ENCODE measurements around a stretch of chrX.

GRCh38 chrX:39327254-39327615, 526.0 kb downstream of the MID1IP1 start:
- RRBS, result no CpG with 5 or more reads among the region's 6 CpGs

DNA sequence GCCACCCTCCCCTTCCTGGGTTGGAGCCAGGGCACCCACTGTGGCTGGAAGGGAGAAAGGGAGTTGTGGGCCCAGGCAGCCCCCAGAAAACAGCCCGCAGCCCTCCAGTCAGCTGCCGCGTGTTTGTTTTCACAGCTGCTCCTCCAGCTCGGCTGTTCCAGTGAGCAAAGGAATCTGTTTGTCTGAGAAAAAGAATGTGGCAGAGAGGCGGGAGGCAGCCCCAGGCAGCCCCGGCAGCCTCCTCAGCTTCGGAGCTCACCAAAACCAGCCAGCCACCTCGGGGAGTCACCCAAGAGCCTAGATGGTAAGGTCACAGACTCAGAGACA, 338.2 kb downstream of the BCOR start:
- RRBS, result no CpG with 5 or more reads among the region's 8 CpGs

DNA sequence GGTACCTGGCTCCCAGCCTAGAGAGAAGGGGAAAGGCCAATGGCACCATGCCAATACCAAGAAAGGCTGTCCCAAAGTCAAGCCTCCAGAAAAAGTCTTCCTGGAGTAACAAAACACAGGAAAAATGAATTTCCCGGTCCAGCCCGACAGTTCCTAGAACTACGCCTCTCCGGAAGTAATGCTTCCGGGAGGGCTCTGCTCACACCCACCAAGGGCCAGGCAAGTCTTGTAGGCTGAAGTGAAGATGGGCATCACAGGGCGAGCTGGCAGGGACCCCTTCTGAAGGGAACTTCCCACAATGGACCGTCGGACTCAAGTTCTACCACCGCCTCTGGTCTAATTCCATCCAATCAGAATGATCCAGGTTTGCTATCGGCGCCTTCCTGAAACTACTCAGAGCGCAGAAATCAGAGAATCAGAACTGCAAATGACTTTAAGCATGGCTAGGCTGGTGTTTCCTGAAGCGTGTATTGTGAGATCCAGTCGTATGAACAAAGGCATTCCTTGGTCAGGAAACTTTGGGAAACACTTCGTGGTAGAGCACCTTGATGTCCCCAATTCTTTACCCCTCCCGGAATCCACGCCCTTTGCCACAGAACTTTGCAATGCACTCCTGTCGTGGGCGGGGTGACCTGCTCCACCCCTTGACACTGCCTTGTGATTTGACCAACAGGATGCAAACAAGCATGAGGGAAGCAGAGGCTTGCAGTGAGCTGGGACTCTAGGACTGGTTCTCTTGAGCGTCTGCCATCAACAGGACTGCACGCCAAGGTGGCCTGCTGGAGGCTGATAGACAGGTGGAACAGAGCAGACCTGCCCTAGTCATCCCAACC, 127.8 kb downstream of the BCOR start:
- RRBS, result no CpG with 5 or more reads among the region's 21 CpGs

DNA sequence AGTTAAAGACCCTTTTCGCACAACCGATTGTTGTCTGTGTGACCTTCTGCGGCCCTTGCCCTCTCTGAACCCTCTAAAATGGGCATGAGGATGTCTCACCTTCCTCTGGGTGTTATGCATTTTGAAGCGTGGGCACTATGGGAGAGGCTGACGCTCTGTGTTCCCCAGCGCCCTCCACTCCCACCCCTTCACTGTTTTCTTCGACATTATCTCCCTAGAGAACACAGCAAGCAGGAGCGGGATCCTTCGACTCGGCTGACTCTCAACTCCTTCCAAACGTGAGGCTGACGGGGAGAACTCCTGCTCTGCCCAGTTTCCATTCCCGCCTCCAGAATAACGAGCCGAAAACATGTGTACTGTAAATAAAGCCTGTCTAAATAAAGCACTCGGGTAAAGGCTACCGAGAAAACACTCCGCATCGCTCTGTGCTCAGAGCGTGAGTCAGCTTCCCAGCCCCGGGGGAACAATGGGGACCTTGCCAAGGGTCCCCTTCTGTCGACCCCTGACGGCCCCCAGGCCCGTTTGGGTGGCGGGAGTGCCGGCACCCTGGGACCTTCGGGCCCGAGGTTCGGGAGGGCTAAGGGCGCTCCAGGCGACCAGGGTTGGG, 85.9 kb downstream of the BCOR start:
- RRBS, result 4% methylated on average over 5 of the region's 31 CpGs

- RRBS, result no CpG with 5 or more reads among the region's 31 CpGs
Measured at GRCh38 chrX:40012391-40012721, 85.4 kb downstream of the BCOR start.

- RRBS, result no CpG with 5 or more reads among the region's 10 CpGs
Measured at GRCh38 chrX:40048842-40049782, 48.6 kb downstream of the BCOR start.

GRCh38 chrX:40051596-40052503, 45.9 kb downstream of the BCOR start:
- RRBS, result no CpG with 5 or more reads among the region's 13 CpGs

GRCh38 chrX:40064243-40064922, 33.4 kb downstream of the BCOR start:
- RRBS, result no CpG with 5 or more reads among the region's 24 CpGs

GRCh38 chrX:40095589-40095905, 2.2 kb downstream of the BCOR start:
- RRBS, result no CpG with 5 or more reads among the region's 26 CpGs

GRCh38 chrX:40146250-40147164, 48.7 kb upstream of the BCOR start:
- RRBS, result 0% methylated on average over 2 of the region's 82 CpGs

DNA sequence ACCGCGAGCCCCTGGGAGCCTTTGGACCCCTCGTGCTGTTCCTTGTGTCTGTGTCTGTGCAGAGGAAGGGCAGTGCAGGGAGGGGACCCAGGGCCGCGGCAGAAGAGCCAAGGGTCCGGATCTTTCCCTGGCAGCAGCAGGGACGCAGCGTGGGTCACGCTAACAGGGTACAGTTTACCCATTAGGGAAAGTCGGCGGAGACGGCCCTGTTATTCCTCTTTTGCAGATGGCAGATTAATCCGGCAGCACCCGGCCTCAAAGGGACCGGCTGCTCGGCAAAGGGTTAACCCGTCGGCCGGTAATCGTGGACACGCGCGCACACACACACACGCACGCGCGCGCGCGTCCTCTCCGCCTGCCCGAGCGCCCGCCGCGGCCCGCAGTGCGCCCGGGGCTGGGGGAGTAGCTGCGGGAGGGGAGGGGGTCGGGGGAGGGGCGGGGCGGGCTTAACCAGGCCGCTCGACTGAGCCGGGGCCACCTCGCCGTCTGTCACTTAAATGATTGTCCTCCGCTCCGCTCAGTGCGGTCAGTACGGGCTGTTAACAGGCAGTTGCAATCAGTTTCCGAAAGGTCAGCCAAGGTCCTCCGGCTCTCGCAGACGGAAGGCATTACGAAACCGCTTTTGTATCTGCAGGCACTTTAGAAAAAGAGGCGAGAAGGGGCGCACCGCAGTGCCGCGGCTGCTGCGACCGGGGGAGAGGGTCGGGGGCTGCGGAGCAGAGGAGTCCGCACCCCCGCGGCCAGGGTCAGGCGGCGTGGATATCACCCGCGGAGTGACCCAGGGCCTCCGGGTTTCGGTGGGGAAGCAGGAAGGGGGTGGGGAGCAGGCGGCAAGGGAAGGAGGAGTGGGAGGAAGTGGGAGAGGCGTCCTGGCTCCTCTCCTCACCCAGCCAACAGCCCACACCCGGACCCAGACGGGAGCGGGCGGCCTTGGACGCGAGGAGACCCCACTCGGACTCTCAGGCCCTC, 57.2 kb upstream of the BCOR start:
- RRBS, result 10% methylated on average over 5 of the region's 85 CpGs

GRCh38 chrX:40166630-40167835, 69.3 kb upstream of the BCOR start:
- RRBS, result no CpG with 5 or more reads among the region's 46 CpGs

- RRBS, result 3% methylated on average over 5 of the region's 27 CpGs
Measured at GRCh38 chrX:40170692-40171622, 73.2 kb upstream of the BCOR start.

DNA sequence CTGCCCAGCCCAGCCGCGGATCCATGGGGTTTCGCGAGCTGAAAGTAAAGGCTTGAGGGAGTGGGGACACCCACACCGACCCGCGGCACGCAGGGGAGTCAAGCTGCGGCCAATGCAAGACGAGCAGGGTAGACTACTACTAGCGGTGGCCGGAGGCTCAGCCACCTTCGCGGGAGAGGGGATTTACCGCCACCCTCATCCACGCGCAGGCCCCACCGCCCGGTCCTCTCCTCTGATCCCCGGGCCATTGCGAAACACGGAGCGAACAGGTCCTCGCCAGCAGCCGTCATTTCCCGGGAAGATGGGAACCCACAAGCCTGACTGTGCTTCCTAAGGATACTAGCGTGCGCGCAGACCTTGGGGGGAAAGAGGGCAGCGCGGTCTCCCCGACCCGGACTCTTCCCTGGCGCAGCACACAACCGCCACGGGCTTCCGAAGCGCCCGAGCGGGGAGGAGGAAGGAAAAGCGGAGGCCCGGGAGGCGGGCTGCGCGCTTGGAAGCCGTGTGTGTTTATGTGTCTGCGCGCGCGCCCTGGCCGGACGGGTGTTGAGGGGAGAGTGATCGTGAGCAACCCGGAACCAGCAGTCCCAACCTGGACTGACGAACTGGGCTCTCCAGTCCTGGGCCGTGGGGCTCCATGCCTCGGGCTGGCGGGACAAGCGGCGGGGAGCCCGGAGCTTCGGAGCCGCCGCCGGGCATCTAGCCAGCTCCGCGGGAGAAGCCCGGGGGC, 74.5 kb upstream of the BCOR start:
- RRBS, result 3% methylated on average over 33 of the region's 68 CpGs

DNA sequence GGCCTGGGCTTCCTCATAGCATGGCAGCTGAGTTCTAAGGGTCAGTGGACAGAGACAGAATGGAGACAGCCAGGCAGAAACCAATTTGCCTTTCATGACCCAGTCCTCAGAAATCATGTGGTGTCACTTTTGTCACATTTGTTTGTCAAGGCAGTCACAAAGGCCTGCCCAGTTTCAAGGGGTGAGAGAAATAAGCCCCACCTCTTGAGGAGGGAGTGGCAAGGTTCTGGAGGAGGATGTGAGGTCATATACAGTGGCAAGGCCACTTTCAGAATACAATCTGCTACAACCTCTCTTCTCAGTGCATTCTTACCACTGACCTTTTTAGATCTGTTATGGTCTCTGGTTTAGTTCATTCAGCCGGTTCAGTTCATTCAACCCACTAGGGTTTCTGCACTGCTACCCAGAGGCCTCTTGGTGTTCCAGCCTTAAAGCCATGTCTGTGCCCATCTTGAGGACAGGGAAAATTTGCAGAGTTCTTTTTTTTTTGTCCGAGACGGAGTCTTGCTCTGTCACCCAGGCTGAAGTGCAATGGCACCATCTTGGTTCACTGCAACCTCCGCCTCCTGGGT, 103.8 kb upstream of the BCOR start:
- RRBS, result no CpG with 5 or more reads among the region's 4 CpGs

DNA sequence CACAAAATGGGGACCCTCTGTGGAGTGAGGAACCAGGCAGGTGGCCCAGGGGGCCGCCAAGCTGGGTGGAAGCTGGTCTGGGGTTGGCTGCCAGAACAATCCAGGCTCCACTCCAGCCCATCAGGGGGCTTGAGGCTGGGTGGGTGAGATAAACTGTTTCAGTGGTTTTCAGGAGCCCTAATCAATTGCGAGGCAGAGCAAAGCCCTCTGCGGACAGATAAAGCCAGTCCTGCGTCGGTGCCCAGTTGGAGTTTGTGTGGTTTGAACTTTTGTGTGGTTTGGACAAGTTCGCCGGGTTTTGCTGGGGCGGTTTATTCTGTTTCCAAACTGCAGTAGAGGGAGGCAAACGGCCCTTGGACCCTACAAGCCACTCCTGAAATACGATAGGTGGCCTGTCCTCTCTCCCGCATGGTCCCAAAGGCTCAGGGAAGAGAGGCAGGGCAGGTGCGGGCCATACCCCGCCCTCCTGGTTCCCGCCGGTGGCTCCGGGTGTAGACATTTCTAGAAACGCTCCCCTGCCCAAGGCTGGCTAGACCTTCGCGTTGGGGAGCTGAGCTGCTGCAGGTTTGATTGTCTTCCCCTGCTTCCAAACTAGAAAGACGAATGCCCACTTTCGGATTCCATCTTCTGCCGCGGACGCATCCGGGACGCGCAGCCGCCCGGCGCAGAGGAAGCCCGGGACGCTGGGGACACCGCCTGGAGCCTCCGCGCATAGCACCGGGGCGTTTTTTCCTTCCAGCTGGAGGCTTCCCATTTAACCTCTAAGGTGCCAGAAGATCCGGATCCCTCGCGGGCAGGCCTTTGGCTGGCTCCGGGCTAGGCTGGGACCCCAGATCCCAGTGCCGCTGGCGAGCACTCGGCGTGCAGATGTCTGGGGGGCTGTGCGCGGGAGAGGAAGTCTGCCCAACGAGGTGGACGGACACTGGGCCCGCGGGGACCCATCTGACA, 169.0 kb upstream of the BCOR start:
- RRBS, result 2% methylated on average over 7 of the region's 51 CpGs

DNA sequence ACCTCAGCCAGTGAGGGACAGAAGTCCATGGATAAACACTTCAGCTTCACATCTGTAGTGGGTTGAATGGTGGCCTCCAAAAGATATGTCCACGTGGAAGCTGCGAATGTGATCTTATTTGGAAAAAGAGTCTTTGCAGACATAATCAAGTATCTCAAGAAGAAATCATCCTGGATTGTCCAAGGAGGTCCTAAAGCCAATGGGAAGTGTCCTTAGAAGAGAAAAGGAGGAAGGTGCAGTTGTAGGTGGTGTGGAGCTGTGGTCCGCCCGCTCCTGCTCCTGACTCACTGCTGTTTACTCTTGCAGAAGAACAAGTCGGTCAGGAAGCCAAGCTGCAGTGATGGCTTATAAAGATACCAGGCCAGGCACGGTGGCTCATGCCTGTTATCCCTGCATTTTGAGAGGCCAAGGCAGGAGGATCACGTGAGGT, 66.5 kb upstream of the ATP6AP2 start:
- RRBS, result no CpG with 5 or more reads among the region's 7 CpGs

DNA sequence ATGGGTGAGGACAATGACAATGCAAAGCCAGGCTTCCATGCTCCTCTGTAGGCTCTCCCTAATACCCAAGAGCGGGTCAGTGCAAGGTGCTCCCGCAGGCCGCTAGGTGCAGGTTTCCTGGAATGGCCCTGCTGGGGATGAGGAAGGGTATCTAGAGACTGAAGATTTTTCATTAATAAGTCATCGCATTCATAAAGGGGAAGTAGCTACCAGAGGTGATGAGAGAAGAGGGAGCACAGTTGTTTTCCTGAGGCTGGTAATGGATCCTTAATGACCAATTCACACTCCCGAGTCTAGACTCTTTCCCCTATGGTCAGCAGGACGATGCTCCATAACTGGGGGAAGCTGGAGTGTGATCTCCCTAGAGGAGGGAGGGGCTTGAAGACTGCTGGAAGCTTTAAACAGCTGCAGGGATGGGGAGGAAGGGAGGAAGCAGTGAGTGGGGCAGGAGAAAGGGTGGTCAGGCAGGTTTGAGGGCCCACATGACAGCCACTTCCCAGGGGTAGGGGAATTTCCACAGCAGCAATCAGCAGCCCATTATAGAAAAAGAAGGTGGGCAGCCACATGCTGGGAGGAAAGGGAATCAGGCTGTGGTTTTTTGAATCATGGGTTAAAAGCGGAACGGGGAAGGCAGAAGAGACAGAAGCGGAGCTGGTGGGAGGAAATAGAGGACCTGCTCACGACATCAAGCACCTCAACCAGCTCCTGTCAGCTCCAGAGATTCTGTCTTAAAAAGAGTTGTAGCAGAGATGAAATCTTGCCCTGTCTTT, 10.2 kb upstream of the ATP6AP2 start:
- RRBS, result no CpG with 5 or more reads among the region's 10 CpGs

- RRBS, result no CpG with 5 or more reads among the region's 1 CpG
Measured at GRCh38 chrX:41191752-41192040, 106.5 kb downstream of the USP9X start.

GRCh38 chrX:41342801-41343912, 9.2 kb downstream of the DDX3X start:
- RRBS, result no CpG with 5 or more reads among the region's 6 CpGs